Heart (tissue), 3 donors: ENCODE measurements around the gene P2RX7.

GRCh38 chr12:120351083-120351523 is 17.9 kb downstream of the MSI1 start:
- RAMPAGE, long total RNA, 2 experiments, result no peak in any of the 2 experiments

GRCh38 chr12:120456352-120457486 is 10.5 kb downstream of the GATC start:
- RAMPAGE, long total RNA, 2 experiments, result no peak in any of the 2 experiments

- RAMPAGE, long total RNA, 2 experiments, result no peak in any of the 2 experiments
Measured at GRCh38 chr12:120529662-120530326, 836 bp upstream of the COQ5 start.

GRCh38 chr12:120535145-120535614 is 1.0 kb downstream of the RNF10 start:
- RAMPAGE, long total RNA, 2 experiments, result no peak in any of the 2 experiments

DNA sequence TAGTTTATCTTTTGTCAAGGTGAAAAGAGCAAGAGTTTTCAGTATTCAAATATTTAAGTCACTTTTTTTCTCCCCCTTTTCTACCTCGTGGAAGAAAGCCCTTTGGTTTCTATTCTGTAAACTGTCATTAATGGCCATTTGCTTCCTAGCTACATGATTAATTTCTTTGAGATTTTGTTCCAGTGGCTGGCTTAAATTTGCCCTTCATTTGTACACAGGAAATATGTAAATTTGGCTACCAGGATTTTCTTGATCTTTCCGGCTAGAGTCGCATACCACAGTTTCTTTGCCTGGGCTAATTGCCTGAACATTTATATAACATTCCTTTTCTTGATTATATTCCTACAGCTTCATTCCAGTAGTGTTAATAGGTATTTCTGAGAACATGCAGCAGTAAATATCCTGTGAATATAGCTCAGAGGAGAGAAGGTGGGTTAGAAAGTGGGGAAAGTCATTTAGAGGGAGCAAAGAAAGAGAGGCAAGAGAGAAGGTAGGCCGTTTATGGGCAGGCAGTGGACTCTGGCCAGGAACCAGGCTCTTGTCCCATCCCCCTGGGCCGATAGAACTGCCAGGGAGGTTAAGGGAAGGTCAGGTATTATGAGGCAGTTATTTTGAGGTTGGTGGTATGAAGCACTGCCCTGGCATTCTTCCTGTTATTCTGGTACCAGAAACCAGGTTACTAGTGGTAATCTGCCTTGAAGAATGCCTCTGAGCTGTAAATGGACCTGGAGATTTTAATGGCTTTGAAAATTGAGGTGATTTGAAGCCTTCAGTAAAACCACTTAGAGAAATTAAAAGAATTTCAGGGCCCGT is 4.2 kb downstream of the RNF10 start:
- RAMPAGE, long total RNA, 2 experiments, result no peak in any of the 2 experiments

DNA sequence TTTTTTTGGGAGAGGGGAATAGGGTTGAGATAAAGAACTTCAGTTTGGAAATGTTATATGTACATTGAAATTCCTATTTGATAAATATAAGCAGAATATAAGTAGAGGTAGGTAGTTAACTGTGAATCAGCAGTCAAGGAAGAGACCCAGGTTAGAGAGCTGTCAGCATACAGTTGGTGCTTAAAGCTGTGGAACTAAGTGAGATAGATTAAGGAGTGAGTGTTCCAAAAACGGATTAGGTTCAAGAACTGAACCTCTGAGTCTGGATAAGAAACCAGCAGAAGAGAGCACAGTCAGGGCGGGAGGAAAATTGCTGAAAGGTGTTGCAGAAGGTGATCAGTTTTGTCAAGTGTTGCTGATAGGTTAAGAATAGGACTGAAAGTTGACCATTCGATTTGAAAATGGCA is 14.0 kb downstream of the RNF10 start:
- RAMPAGE, long total RNA, 2 experiments, result no peak in any of the 2 experiments

- RAMPAGE, long total RNA, 2 experiments, result no peak in any of the 2 experiments
Measured at GRCh38 chr12:120720244-120721209, 5.1 kb upstream of the ACADS start.

DNA sequence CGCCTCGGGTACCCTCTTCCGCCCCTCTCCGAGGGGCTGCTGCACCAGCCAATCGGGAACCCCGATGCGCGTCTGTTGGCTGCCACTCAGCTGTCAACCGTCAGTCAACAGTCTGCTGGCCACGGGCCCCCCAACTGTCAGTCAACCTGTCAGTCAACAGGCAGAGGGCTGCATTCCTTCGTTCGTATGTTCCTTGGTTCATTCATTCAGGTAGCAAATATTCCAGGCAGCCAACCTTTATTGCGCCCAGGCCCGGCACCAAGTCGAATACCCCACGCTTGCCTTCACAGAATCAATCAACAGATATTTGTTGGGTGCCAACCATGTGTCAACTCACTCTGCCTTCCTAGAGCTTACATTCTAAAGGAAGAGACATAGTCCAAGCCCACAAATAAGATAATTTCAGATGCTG is 411 bp upstream of the SPPL3 start:
- RAMPAGE, long total RNA, 2 experiments, result no peak in any of the 2 experiments

DNA sequence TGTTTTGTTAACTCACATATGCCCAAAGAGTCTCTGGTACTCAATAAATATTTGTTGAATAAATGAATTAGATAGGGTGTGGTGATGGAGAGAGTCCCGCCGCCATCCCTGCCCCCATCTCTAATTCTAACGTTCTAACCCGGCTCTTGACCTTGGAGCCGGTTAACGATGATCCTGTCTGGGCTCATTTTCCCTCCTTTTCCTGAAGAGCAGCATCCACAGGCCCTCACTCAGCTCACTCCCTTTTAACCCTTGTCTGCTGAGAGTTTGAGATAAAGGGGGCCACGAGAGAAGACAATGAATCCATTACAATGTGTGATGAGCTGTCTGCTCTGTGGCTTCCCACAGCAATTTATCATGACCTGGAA is 18.8 kb upstream of the P2RX7 start:
- RAMPAGE, long total RNA, 2 experiments, result no peak in any of the 2 experiments

DNA sequence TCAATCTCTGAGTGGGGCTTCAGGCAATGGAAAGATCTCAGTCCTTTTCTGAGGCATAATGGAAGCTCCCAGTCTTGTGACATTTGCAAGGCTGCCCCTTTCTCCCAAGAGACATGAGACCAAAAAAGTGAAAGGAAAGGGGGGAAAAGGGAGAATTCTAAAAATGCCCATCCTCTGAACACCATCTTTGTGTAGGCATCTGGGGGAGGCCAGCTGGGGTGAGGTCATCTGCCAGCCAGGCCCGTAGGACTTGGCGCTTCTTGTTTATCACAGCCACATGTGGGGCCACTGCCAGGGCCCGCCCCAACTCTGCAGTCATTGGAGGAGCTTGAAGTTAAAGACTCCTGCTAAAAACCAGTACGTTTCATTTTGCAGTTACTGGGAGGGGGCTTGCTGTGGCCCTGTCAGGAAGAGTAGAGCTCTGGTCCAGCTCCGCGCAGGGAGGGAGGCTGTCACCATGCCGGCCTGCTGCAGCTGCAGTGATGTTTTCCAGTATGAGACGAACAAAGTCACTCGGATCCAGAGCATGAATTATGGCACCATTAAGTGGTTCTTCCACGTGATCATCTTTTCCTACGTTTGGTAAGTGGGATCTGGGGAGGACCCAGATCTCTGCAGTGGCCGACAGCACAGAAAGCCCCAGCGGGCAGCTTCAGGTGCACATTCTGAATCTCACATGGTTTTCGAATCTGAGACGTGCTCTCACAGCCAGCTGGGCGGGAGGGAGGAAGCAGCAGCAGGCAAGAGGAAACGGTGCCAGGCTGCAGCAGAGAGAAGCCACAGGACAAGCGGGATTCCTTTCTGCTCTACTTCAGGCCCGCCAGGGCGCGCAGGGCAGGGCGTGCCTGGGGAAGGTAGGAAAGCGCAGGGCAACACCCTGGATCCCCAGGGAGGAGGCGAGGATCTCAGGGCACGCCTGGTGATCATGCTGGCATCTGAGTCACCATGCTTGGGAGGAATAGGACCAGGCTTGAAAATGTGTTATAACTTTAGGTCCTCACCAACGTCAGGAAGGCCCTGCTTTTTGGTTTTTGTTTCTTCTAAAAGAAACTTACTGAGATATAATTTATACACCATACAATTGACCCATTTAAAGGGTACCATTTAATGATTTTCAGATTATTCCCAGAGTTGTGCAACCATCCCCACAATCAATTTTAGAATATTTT is at the start of gene P2RX7:
Gene P2RX7 (plus strand): TSS at position 363 of the 1,169 bp plus-strand sequence.
- RAMPAGE, long total RNA, 2 experiments, result no peak in any of the 2 experiments

DNA sequence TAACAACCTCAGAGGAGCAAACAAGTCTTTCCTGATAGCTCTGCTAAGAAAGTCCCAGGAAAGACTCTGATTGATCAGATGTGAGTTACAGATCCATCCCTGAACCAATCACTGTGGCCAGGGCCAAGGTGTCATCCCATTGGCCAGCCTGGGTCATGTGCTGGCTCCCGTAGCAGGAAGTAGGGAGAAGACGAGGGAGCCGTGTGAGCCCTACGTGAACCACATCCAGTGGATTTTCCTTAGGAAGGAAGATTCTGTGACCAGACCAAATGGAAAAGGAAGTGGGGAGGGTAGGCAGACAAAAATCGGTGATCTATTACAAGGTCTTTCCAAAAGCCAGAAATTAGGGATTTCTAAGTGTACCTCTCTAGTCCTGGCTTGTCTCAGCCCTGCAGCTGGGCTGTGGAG is 5.7 kb downstream of the P2RX7 start:
- RAMPAGE, long total RNA, 2 experiments, result no peak in any of the 2 experiments

DNA sequence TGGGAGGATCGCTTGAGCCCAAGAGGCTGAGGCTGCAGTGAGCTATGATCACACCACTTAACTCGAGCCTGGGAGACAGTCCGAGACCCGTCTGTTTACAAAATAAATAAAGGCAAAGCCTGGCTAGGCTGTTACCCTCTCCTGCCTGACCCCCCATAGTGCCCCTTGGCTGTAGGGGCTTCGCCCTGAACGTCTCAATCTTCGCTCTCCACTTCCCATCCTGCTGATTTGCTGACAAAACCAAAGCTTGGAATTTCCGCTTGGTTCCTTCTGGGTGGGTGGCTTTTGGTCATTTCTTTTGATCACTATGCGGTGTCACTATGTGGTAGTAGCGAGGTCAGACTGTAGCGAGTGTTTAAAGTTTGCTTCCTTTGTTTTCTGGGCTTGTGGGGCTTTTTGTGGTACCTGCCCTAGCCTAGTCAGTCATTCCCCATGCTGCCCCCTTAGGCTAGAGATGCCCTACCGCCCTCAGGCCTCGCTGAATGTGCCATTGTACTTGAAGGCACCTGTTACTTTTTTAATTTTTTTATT is 820 bp downstream of the P2RX4 start:
- RAMPAGE, long total RNA, 2 experiments, result no peak in any of the 2 experiments

DNA sequence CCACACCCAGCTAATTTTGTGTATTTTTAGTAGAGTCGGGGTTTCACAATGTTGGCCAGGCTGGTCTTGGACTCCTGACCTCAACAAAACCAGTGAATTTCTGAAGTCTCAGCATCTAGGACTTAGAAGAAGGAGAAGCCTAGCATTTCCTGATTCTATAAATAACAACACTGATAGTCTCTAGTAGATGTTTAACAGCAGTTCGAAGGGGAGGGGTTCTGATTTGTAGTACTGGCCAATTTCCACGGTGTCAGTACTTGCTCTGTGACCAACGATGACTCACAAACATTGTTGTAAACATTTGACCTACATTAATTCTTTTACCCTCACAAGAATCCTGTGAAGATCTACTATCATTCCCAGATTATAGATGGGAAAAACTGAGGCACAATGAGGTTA is 5.0 kb downstream of the P2RX4 start:
- RAMPAGE, long total RNA, 2 experiments, result no peak in any of the 2 experiments

DNA sequence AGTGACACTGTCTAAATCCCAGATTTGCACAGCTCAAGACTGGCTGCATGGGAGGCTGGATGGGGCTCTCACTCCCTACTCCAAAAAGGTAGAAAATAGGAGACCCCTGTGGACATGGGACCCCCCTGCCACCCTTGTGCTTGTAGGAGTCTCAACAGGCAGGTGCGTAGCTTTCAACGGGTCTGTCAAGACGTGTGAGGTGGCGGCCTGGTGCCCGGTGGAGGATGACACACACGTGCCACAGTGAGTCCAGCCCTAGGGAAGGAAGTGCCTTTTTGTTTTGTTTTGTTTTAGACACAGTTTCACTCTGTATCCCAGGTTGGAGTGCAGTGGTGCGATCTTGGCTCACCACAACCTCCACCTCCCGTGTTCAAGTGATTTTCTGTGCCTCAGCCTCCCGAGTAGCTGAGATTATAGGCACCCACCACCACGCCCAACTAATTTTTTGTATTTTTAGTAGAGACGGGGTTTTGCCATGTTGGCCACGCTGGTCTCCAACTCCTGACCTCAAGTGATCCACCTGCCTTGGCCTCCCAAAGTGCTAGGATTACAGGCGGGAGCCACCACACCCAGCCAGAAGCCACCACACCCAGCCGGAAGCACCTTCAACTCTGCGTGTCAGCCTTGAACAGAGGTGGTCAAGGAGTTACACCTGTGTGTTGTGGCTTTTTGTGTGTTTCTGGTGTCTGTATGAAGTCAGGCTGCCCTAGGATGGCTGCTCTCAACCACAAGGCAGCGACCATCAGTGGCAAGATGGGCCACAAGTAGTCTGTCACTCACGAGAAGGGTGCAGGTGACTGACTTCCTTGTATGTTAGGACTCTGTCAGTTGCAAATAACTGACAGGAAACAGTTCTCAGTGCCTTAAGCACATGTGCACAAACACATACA is 13.1 kb downstream of the P2RX4 start:
- RAMPAGE, long total RNA, 2 experiments, result no peak in any of the 2 experiments

GRCh38 chr12:121238640-121239654 is 29.0 kb downstream of the P2RX4 start:
- RAMPAGE, long total RNA, 2 experiments, result no peak in any of the 2 experiments

DNA sequence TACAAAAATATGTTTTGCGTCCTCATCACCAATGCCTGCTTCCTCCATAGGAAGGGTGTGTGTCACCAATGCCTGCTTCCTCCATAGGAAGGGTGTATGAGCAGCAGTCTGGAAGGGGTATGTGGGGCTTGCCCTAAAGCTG is 1.4 kb downstream of the CAMKK2 start:
- RAMPAGE, long total RNA, 2 experiments, result no peak in any of the 2 experiments

DNA sequence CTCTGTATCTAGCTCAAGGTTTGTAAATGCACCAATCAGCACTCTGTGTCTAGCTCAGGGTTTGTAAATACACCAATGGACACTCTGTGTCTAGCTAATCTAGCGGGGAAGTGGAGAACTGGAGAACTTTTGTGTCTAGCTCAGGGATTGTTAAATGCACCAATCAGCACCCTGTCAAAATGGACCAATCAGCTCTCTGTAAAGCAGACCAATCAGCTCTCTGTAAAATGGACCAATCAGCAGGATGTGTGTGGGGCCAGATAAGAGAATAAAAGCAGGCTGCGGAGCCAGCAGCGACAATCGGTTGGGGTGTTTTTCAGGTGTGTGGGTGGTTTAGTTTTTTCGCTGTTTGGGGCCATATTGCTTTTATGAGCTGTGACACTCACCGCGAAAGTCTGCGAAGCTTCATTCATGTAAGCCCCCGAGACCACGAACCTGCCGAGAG is 22.9 kb upstream of the ANAPC5 start:
- RAMPAGE, long total RNA, 2 experiments, result no peak in any of the 2 experiments

- RAMPAGE, long total RNA, 2 experiments, result no peak in any of the 2 experiments
Measured at GRCh38 chr12:121400240-121401403, 704 bp downstream of the RNF34 start.

- RAMPAGE, long total RNA, 2 experiments, result no peak in any of the 2 experiments
Measured at GRCh38 chr12:121444995-121445628, 45.2 kb downstream of the RNF34 start.

DNA sequence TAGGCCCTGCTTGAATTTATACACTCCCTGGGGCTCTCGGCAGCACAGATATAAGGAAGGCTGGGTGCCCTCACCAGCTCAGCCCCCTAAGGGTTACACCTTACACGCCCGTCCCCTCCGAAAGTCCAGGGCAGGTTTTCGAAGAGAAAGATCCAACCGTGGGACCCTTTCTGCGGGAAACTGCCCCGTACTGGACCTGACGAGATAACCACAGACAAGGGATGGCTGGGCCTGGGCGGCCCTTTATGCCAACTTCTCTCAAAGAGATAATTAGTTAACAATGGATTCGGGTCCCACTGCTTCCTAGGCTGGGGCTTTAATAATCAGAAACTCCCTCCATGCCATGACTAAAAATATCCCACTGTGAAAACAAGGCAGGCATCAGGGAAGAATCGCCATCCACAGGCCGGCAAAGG is 80.6 kb downstream of the KDM2B start:
- RAMPAGE, long total RNA, 2 experiments, result no peak in any of the 2 experiments